Transverse colon (tissue), 4 donors: ENCODE results near the gene WDCP.

DNA sequence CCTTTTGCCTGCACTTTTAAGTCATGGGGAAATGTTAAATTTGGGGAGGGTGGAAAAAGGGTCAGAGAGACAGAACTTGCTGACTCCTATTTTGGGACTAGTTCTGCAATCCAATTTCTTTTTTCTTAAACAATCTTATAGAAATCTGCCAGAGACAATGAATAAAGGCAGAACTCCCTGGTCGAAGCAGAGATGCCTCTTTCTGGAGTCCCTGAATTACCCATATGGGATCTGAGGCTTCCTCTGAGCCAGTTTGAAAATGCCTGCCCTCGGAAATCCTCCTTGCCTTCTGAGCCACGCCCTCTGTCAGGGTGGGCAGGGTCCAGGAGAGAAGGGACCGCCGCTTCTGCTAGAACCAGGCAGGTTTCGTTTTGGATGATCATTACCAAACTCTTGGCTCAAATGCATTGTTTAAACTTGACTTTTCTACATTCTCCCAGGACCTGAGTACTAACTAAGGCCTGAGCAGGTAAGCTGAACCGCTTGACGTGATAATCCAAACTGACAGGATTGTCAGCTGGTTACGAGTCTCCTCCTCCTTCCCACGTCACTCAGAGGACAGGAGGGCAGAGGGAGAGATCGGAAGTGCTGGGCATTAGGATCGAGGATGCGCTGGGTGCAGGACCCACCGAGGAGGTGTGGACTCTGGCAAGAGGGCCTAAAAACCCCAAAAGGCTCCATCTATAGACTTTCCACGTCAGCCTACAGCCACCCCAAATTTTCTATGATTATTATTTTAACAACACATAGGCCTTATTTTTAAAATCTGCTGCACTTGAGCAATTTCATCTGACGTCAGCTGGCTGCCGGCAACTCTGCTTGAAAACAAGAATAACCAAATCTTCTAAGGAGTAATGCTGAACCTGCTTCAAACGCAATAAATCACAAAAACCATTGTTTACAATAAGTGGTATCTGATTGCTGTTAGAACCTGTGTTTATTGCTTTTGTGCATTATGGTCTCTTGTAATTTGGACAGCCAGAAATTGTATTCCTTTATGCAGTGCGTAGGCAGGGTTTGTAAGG is 128.5 kb downstream of the KLHL29 start:
- PRO-cap: unidirectional peak, plus-strand start at position 598 of the sequence
- RAMPAGE, long total RNA, 4 experiments: no peak in any of the 4 experiments

- PRO-cap: no peak
- RAMPAGE, long total RNA, 4 experiments: no peak in any of the 4 experiments
Observed at GRCh38 chr2:23593719-23594722, 209.0 kb downstream of the KLHL29 start.

- PRO-cap: no peak
- RAMPAGE, long total RNA, 4 experiments: no peak in any of the 4 experiments
Observed at GRCh38 chr2:23601878-23602697, 217.1 kb downstream of the KLHL29 start.

- PRO-cap: no peak
- RAMPAGE, long total RNA, 4 experiments: no peak in any of the 4 experiments
Observed at GRCh38 chr2:23669938-23670455, 256.9 kb downstream of the ATAD2B start.

GRCh38 chr2:23839884-23840212 is 87.1 kb downstream of the ATAD2B start:
- PRO-cap: no peak
- RAMPAGE, long total RNA, 4 experiments: start-site peak on the minus strand in 1 of 4 experiments, at chr2:23839948-23840024 at its widest, 7 reads per replicate

GRCh38 chr2:23887782-23888028 is 39.2 kb downstream of the ATAD2B start:
- PRO-cap: no peak
- RAMPAGE, long total RNA, 4 experiments: start-site peak on the minus strand in 1 of 4 experiments, at chr2:23887844-23887867 at its widest, 29 reads per replicate

GRCh38 chr2:23927796-23928240 is 895 bp upstream of the ATAD2B start:
- PRO-cap: no peak
- RAMPAGE, long total RNA, 4 experiments: no peak in any of the 4 experiments

DNA sequence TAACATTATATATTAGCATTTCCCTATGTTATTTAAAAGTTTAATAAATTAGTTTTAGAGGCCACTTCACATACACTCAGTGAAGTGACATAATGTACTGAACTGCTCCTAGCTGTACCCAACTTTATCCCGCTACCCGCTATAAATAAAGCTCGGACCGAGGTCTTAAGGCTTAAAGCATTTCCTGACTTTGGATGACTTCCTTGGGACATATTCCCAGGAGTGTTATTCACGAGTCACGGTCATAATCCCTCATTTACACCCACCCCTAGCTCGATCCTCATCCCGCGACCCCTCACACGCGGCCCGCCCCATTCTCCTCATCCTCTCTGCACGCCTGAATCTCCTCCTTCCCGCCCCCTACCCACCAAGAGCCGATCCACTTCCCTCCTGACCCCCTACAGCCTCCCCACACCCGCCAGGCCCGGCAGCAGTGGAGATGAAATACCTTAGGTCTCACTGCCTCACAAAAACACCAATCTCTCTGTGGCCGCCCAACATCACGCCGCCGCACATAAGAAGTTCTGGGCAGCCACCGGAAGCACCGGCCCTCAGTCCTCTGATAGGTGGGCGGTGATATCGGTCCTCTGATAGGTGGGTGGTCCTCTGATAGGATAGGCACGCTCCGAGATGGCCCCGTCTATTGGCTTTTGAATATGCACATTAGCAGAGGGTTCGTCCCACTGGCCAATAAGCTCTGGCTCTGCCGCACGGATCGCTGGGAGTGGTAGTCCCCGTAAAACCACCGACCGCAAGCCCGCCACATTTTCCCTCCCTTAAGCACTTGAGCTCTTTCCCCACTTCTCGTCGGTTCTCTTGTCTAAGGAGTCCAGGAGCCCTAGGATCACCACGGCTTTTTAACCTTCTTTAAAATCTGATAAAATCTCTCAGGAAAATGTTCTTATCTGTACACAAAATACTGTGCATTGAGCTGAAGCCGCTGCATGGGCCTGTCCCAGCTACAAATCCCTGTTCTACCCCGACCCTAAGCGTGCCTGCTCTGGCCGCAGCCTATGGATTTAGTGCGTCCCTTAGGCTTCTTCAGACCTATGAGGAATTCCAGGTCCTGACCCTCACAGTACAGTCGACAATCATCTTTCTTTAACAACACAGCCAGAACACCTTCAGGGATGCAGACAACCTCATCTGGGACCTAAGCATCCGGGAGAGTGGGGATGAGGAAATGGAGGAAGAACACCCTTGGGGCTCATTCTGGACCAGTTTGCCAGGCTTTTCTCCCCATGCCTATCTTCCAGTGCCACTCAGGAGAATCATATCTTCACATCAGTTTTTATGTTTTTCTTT is at the start of gene WDCP:
WDCP (minus strand) TSS at position 526 of the 1,305 bp plus-strand sequence.
- PRO-cap: bidirectional peak, plus-strand start at position 730 of the sequence, minus-strand start at position 526 of the sequence
- RAMPAGE, long total RNA, 4 experiments: start-site peak on the minus strand in 2 of 4 experiments, centred at positions 534 to 540 of the sequence, 5 reads per replicate

GRCh38 chr2:24097552-24098317 is 13.1 kb upstream of the TP53I3 start:
- PRO-cap: no peak
- RAMPAGE, long total RNA, 4 experiments: no peak in any of the 4 experiments

GRCh38 chr2:24231596-24232050 is 56.8 kb downstream of the FAM228A start:
- PRO-cap: no peak
- RAMPAGE, long total RNA, 4 experiments: no peak in any of the 4 experiments

DNA sequence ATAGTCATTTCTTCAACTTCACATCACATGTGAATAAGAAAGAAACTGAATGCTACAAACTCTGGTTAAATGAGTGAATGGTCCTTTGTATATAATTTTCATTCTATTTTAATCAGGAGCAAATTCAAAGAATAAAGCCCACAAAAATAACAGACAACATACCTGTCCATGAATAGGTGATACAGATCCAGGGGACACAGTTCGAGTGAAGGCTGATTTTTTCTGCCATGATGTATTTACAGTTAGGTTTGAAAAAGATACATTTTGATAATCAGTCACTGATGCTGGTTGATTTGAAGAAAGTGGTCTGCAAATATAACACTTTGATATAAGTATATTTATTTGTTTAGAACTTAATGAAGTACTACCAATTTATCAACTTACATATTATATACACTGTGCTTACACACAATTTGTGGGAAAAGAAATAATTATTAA is 86.1 kb downstream of the FAM228A start:
- PRO-cap: no peak
- RAMPAGE, long total RNA, 4 experiments: start-site peak on the minus strand in 1 of 4 experiments, centred at position 229 of the sequence, 23 reads per replicate

- PRO-cap: no peak
- RAMPAGE, long total RNA, 4 experiments: no peak in any of the 4 experiments
Observed at GRCh38 chr2:24303768-24304149, 56.6 kb downstream of the ITSN2 start.

DNA sequence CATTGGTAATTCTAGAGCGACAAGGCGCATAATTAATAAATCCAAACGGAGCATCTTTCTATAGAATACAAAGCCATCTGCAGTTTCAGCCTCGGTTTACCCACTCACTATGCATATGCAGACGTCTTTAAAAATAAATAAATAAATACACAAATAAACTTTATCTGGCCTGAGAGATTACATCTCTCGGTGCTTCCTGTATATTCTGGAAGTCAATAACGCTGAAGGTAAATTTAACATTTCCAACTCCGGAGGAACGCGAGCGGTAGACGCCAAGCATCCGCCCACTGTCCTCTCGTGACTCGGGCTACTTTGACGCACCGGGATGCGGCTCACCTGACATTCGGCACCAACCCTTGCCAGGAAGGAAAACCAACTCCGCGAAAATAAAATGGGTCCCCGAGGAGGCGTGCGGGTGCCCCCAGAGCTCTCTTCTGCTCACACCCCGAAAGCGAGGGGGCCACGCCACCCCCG is 796 bp downstream of the ITSN2 start:
- PRO-cap: bidirectional peak, plus-strand start at position 399 of the sequence, minus-strand start at position 309 of the sequence
- RAMPAGE, long total RNA, 4 experiments: no peak in any of the 4 experiments

DNA sequence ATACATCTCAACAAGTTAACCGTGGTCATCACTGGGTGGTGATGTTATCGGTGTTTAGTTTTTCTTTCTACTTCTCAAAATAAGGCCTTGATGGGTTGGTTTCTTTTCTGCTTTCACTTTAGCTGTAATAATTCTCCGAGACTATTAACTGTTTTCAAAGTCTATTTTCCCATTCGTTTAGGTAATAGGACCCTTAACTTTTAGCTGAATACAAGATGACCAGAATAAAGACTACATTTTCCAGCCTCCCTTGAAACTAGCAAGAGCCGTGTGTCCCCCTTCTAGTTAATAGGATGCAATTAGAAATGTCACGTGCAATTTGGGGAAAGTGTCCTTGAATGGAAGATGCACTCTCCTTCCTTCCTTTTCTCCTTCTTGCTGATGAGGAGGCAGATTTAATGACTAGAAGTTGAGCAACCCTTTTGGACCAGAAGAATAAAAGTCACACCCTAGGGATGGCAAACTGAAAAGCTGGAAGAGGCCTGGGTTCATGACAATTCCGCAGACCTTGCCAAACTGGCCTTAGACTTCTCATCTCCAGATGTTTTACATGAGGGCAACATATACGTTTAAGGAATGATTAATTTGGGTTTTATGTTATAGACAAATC is 38.7 kb upstream of the NCOA1 start:
- PRO-cap: no peak
- RAMPAGE, long total RNA, 4 experiments: no peak in any of the 4 experiments

- PRO-cap: bidirectional peak, plus-strand start at chr2:24491908, minus-strand start at chr2:24491874
- RAMPAGE, long total RNA, 4 experiments: no peak in any of the 4 experiments
Observed at GRCh38 chr2:24491805-24492205, 751 bp downstream of the NCOA1 start.

DNA sequence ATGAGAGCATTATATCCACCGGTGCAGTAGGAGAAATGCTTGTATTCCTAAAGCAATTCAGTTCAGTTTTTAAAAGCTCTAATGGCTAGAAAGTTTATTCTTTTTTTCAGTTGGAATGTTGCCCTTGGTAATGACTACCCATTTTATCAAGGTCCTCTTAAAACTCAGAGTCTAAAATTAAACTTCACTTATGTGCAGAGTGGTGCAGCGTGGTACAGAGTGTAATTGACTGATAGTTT is 21.3 kb downstream of the NCOA1 start:
- PRO-cap: no peak
- RAMPAGE, long total RNA, 4 experiments: no peak in any of the 4 experiments

DNA sequence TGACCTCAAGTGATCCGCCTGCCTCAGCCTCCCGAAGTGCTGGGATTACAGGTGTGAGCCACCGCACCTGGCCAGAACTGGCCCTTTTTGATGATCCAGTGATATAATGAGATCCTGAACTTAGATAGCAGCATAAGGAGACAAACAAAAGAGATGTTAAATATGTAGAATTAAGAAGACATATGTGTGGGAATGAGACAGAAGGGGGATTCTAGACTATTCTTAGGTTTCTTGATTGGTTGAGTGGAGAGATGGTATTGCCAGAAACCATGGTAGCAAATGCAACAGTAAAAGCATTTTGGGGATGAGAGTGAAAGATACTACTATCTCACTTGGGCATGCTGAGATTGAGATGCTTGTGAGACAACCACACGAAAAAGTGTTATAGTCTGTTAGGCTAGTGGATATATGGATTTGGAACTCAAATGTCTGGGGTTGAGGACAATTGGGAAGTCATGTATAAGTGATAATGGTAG is 49.7 kb downstream of the NCOA1 start:
- PRO-cap: no peak
- RAMPAGE, long total RNA, 4 experiments: no peak in any of the 4 experiments

- PRO-cap: no peak
- RAMPAGE, long total RNA, 4 experiments: no peak in any of the 4 experiments
Observed at GRCh38 chr2:24625875-24626444, 134.9 kb downstream of the NCOA1 start.

DNA sequence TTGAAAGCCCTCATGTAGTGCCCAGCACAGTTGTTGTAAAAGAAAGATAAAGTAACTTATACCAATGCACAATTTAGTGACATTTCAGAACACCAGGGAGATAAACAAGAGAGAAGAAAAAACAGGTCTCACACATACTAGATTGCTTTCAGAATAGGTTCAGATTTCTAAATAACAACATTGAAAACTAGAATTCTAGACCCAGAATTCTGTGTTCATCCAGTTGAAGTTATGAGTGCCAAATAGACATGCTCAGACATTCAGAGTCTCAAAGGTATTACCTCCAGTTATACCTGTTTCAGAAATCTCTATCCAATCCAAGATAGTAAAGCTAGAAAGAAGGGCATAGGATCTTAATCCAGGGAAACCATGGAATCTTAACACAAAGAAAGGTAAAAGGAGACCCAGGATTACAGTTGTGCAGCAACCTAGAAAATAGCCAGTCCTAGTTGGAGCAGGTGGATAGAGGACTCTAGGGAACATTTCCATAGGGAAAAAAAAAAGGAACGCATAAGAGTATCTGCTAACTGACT is 124.8 kb downstream of the PTRHD1 start:
- PRO-cap: no peak
- RAMPAGE, long total RNA, 4 experiments: no peak in any of the 4 experiments

DNA sequence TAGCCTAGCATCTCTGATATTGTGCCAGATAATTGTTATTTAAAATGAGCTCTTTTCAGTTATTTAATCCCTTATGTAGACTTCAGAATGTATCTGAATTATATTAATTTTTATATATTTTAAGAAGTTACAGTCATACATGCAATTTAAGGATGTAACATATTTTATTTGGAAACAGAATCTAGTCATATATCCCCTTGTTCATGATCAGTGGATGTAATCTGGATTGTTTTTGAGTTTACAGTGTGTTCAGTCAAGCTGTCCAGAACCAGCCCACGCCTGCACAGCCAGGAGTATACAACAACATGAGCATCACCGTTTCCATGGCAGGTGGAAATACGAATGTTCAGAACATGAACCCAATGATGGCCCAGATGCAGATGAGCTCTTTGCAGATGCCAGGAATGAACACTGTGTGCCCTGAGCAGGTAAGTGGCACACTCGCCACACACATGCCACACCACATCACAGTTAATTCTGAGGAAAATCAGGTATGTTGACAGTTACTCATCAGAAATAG is 35.4 kb downstream of the PTRHD1 start:
- PRO-cap: no peak
- RAMPAGE, long total RNA, 4 experiments: start-site peak on the plus strand in 1 of 4 experiments, centred at position 339 of the sequence, 14 reads per replicate